ENCODE results near the gene HNRNPA0.

DNA sequence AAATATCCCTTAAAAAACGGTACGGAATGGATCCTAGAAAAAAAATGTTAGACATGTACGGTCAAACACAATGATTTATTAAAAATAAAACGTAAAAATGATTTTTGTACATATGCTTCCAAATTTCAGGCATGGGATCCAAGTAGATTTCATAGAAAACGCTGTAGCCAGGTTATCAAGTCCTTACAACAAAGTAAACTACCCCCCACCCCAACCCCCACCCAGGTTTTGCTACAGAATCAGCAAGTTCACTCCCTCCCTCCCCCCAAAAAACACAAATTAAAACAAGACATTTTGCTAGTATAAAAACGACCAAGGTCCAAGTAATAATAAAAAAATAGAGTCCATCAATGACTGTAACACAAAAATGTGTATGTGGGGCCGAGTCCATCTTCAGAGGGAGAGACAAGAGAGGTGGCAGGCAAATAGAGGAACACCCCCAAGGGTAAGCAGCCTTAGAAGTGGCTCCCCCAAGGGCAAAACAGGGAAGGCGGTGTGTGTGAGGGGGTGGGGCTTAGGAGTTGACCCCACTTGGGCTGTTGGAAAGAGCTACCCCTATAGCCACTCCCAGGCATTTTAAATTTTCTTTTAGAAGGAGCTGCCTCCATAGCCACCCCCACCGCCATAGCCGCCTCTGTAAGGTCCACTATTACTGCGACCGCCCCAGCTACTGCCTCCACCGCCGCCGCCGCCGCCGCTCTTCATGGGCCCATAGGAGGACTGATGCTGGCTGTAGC lies 1.4 kb downstream of the HNRNPA0 start:
- RRBS = no CpG with 5 or more reads among the region's 18 CpGs

DNA sequence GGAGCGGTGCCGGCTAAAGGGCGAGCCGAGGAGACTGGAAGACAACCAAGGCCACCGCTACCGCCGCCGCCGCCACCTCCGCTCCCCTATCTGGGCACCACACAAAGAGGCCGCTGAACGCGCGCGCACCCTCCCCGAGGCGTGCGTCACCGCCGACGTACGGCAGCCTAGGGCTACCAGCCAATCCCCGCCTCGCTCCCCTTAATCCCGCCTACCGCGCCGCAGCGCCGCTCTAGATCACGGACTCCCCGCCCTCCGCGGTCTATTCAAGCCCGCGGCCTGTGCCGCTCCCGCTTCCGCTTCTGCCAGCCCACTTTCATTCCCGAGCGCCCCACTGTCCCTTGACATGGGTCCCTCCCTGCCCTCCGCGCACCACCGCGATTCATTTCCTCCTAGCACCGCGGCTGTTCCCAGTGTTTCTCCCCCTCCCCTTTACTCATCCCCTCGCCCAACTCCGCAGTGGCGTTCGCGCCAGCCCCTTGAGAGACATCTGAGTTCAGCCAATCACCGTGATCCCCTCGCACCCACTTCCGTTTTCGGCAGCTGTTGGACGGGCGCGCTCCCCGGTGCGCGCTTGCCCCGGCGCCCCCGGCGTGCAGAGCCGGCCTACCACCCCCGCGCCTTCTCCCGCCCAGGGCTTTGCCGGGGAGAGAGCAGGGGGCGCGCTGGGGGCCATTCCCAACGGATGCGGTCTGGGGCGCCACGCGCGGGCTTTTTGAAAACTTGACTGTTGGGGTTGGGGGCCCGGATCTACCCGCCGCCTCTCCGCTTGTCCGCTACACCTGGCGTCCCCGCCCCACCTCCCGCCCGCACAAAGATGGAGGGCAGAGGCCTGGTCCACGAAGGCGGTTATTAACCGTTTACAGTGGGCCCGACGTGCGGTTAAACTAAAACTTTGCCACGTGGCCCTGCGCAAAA lies at the start of gene HNRNPA0:
TSS of gene HNRNPA0 (minus strand) at position 109 of the 918 bp plus-strand sequence.
- RRBS = 3% methylated on average over 8 of the region's 96 CpGs

GRCh38 chr5:137800639-137800929 lies 46.4 kb upstream of the HNRNPA0 start:
- RRBS = no CpG with 5 or more reads among the region's 1 CpG

GRCh38 chr5:137802854-137803317 lies 48.7 kb upstream of the HNRNPA0 start:
- RRBS = no CpG with 5 or more reads among the region's 3 CpGs

GRCh38 chr5:137847643-137848282 lies 19.9 kb upstream of the MYOT start:
- RRBS = no CpG with 5 or more reads among the region's 6 CpGs

- RRBS = no CpG with 5 or more reads among the region's 1 CpG
These were observed 35.0 kb downstream of the FAM13B start for GRCh38 chr5:137997768-137998317.

DNA sequence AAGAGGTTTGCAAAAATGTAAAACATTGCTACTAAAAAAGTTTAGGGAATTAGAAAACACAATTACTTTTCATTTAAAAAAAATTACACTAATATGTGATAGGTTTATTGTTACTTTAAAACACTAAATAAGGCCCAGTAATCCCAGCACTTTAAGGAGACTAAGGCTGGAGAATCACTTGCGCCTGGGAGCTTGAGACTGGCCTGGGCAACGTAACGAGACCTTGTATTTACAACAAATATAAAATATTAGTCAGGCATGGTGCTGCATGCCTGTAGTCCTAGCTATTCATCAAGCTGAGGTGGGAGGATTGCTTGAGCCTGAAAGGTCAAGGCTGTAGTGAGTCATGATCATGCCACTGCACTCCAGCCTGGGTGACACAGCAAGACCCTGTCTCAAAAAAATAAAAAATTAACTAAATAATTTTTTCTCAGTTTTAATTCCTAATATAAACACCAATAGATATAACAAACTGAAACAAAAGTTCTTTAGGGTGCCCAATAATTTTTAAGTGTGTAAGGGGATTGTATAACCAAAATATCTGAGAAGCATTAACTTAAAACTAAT lies 32.8 kb downstream of the FAM13B start:
- RRBS = no CpG with 5 or more reads among the region's 3 CpGs

GRCh38 chr5:138033314-138034348 lies 752 bp upstream of the FAM13B start:
- RRBS = 3% methylated on average over 3 of the region's 21 CpGs

DNA sequence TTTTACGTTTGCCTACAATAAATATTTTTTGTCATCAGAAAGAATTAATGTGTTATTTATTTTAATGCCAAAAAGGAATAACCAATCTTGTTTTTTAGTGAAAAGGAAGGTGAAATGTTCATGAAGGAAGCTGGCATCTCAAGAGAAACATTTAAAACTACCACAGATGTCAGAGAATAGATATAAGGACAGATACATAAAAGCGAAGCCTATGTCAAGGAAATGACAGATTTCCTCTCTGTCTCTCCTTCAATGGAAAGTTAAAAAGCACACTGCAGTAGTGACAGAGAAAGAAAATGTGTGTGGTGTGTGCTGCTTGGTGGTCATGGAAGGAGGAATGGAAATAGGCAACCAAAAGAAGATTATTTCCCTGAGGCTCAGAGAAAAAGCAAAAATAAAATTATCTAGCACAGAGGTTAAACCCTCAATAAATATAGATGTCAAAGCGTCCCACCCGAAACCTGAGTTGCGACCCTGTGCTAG lies 9.2 kb downstream of the WNT8A start:
- RRBS = no CpG with 5 or more reads among the region's 5 CpGs

GRCh38 chr5:138187690-138188377 lies 8.9 kb downstream of the KIF20A start:
- RRBS = no CpG with 5 or more reads among the region's 4 CpGs

- RRBS = no CpG with 5 or more reads among the region's 6 CpGs
These were observed 1.9 kb downstream of the KDM3B start for GRCh38 chr5:138354319-138354824.

DNA sequence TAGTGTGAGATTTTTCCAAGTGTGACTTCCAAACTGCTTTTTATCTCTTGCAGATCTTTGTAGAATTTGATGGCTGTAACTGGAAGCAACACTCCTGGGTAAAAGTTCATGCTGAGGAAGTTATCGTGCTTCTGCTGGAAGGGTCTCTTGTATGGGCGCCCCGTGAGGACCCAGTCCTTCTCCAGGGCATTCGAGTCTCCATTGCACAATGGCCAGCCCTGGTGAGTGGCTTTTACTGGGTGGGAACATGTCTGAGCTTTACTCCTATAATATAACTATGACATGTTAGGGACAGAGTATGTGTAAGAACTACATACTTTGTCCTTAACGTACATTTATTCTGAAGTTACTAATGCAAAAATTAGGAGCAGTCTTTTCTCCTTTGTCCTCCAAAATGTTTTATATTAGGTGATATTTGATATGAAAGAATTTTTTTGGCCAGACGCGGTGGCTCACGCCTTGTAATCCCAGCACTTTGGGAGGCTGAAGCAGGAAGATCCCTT lies 20.2 kb downstream of the KDM3B start:
- RRBS = no CpG with 5 or more reads among the region's 8 CpGs

GRCh38 chr5:138399597-138400193 lies 39.2 kb upstream of the REEP2 start:
- RRBS = no CpG with 5 or more reads among the region's 9 CpGs

DNA sequence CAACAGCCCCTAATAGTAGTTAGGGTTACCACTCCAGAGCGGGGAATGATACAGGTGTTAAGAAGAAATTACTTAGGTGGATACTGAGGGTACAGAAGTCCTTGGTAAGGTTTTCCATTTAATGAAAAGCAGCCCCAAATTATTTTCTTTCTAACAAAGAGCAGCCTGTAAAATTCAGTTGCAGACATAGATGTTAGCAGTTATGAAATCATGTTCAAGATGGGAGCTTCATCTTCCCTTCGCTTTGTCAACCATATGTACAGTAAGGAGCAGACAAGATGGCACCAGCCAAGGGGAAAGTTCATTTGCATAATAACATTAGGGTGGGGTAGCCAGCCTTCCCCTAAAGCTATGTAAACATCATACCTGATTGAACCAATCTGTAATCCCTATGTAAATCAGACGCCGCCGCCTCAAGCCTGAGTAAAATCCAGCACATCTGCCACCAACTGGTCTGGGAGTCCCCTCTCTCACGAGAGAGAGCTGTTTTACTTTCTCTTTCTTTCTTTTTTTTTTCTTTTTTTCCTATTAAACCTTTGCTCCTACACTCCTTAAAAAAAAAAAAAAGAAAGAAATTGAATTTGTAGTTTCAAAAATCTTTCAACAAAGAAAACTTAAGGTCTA lies 30.9 kb upstream of the REEP2 start:
- RRBS = no CpG with 5 or more reads among the region's 6 CpGs

DNA sequence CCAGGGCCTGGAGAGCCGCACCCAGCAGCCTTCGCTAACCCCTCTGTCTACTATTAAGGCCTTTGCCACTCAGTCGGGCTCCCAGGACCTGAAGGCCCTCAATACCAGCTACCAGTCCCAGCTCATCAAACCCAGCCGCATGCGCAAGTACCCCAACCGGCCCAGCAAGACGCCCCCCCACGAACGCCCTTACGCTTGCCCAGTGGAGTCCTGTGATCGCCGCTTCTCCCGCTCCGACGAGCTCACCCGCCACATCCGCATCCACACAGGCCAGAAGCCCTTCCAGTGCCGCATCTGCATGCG lies 1.9 kb downstream of the EGR1 start:
- RRBS = no CpG with 5 or more reads among the region's 19 CpGs

GRCh38 chr5:138536245-138536572 lies 6.8 kb downstream of the ETF1 start:
- RRBS = no CpG with 5 or more reads among the region's 2 CpGs

DNA sequence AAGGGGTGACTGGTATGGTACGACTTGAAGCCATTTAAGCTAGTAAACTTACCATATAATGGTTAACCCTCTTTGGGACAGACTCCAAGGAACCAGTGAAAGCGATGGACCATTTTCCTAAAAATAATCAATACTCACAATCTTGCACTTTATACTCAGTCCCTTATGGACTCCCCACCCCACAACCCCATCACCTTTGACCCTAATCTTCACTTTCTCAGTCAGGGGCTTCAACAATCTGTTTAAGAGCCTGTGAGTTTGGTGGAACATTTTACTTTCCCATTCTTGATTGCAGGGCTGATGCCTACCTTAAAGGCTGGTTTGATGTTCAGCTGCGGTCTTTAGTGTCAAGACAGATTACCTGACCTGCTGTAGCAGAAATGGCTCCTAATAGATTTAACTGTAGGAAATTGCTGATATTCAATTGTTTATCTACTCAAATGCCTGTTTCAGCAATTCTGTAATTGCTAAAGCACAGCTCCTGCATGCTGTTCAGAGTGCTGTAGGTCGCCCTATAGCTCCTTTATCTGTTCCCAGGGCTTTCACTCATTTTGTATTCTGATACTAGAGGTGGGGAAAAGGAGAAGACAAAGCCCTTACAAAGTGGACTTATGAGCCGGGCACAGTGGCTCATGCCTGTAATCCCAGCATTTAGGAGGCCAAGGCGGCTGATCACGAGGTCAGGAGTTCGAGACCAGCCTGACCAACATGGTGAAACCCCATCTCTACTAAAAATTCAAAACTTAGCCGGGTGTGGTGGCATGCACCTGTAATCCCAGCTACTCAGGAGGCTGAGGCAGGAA lies 8.6 kb upstream of the ETF1 start:
- RRBS = no CpG with 5 or more reads among the region's 9 CpGs

- RRBS = no CpG with 5 or more reads among the region's 5 CpGs
These were observed 11.0 kb upstream of the ETF1 start for GRCh38 chr5:138553651-138554780.

GRCh38 chr5:138702361-138702803 lies 50.8 kb upstream of the CTNNA1 start:
- RRBS = no CpG with 5 or more reads among the region's 4 CpGs